Suprapubic skin (tissue), 4 donors: ENCODE results near the genes SOX5 and LMNTD1.

DNA sequence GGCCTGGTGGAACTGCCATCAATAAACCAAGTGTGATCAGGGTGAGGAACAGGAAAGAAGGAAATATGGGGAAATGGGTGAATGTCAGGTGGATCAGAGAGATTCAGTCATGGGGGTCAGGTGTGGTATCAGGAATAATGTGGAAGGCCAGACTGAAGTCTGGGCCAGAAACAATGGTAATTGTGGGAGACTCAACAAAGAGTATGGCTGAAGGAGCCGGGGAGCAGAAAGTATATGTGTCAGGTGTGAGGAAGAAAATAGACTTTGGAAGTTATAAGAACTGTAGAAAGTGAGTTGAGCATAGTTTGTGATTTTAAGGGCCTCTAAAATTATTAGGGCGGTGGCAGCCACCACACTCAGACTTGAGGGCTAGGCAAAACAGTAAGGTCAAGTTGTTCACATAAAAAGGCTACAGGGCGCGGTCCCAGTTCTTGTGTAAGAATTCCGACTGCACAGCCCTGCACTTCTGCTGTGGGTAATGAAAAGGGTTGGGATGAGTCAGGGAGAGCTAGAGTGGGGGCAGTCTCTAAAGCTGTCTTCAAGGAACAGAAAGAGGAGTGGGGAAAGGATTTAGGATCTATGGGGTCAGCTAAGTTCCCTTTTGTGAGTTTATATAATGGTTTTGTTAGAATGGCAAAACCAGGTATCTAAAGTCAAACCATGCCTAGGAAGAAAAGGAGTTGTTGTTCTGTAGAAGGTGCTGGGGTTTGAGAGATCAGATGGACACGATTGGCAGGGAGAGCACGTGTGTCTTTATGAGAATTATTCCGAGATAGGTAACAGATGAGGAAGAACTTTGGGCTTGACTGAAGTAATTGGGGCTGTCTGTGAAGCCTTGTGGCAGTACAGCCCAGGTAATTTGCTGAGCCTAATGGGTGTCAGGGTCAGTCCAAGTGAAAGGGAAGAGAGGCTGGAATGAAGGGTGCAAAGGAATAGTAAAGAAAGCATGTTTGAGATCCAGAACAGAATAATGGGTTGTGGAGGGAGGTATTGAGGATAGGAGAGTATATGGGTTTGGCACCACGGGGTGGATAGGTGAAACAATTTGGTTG is 441.6 kb downstream of the SOX5 start:
- PRO-cap = no peak
- RAMPAGE, long total RNA, 4 experiments = no peak in any of the 4 experiments

- PRO-cap = no peak
- RAMPAGE, long total RNA, 4 experiments = start-site peak on the minus strand in 1 of 4 experiments, at chr12:23949601-23950008 at its widest, 11 reads per replicate
Observed at GRCh38 chr12:23949344-23950077, at the start of gene SOX5. Gene SOX5, minus strand, starts transcription at chr12:23949670.

DNA sequence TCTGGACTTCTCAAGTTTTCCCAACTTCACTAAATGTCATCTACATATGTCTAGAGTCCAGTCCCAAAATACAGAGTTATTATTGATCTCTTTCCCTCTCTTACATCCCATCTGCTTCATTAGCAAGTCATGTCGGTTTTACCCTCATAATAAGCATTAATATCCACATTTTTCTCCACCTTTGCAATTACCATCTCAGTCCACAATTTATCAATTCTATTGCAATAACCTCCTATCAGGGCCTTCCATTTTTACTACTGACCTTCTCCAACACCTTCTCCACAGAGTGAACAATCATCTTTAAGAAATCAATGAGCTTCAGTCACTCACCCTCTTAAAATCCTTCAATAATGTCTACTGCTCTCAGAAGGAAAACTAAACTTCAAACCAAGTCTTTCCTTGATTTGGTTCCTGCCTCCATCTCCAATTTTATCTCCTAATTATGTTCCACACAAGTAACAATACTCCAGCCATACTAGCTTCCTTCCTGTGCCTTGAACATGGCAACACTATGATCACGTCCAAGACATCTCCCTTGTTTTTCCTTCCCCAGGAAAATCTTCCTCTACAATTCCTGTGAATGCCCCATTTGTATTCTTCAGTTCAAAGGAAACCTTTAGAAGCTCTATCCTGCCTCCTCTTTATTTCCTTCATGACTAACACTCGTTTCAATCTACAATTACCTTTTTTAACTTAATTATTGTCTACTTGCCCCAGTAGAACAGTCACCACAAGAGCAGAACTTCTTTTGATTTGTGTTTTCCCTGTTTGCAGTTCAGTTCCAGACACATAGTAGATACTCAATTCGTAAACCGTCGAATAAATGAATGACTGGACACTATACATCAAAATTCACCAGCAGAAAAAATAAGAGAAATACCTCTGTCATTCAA is 151.6 kb upstream of the SOX5 start:
- PRO-cap = no peak
- RAMPAGE, long total RNA, 4 experiments = no peak in any of the 4 experiments

- PRO-cap = no peak
- RAMPAGE, long total RNA, 4 experiments = no peak in any of the 4 experiments
Observed at GRCh38 chr12:24812805-24813549, 135.9 kb downstream of the BCAT1 start.

DNA sequence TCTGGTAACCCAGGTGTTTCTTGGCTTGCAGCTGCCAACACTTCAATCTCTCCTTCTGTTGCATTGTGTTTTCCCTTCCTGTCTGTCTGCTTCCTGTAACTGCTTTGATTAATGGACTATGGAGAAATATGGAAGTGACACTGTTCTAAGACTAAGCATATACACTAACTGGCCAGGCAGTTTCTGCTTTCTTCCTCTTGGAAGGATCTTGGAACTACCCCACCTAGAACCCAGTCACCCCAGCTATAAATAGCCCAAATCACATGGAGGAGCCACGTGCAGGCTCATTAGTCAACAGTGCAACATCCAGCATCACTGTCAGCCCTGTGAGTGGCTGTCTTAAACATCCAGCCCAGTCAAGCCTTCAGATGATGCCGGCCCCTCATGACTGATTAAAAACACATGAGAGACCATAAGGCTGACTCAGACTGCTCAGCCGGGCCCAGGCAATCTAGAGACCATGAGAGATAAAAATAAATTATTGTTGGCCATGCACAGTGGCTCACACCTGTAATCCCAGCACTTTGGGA is 39.2 kb downstream of the BCAT1 start:
- PRO-cap = no peak
- RAMPAGE, long total RNA, 4 experiments = no peak in any of the 4 experiments

DNA sequence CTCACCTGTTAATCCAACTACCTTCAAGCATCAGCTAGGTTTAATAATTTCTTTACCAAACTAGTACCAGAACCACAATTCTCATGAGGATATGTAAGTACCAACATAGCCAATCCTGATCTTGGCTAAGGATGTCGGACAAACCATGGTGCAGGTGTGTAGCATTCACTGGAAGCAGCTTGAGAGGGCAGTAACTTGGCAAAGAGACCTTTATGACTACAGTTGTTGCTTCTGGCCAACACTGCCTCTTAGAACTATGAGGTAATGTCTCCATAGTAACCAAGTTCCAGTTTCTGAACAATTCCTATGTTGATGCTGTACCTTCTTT is at the start of gene LMNTD1:
LMNTD1 (minus strand) TSS at position 220 of the 328 bp plus-strand sequence.
- PRO-cap = no peak
- RAMPAGE, long total RNA, 4 experiments = no peak in any of the 4 experiments

DNA sequence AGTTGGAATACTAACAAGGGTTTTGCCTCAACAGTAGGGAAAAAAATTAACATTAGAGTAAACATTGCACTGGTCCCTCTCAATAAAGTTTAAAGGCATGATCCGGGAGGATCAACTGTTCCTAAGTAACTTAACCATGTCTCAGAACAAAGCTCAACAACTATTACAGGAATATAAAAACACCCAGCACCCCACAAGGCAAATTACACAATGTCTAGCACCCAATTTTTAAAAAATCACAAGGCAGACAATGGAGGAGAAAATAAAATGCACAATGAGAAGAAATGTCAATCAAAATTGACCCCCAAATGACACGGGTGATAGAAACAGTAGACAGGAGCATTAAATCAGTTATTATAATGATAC is 201.1 kb upstream of the RASSF8 start:
- PRO-cap = no peak
- RAMPAGE, long total RNA, 4 experiments = no peak in any of the 4 experiments

DNA sequence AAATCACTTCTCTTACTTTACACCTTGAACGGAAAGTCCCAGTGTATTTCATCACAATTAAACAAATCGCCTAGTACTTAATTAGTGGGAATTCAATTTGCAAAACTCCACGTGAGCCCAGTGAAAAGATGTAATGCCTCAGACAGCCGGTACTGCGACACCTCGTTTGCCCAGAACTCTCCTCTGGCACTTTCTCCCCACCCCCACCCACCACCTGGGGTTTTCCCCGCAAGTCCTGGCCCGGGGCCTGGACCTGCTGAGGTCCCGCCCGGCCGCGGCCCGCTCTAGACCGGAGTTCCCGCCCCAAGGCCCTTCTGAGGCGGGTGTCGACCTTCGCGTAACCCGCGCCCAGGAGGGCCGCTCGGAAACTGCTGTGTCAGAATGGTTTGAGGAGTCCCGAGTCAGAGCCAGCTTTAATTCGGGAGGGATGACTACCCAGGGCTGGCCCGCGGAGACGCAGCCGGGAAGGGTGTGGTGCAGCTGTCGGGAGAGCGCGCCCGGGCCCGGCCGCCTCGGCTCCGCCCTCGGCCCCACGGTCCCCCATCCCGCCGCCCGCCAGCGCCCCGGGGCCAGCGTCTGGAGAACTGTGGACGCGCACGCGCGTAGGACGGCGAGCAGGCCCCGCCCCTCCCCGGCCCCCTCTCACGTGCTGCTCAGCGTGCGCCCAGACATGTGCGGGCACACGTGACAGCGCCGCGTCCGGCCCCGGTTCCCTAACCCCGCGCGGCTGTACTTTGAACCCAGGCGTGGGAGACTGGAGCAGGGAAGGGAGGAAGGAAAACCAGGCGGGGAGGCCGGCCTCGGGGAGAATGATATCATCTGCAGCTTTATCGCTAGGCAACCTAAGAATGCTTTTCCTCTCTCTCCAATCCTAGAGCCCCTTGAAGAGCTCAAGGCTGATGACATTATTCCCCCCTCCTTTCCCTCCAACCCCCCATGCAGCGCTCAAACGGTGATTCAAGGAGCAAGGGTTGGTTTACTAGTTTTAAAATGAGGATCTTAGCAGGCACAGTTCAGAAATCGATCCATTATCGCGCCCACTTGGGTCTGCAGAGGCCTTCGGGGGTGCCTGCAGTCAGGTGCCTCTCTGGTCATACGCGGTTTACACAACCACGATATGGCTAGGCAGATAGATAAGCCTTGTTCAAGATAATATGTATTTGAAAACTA is 10.6 kb downstream of the BHLHE41 start:
- PRO-cap = bidirectional peak, plus-strand start at position 459 of the sequence, minus-strand start at position 388 of the sequence; bidirectional peak, plus-strand start at position 743 of the sequence, minus-strand start at position 578 of the sequence; bidirectional peak, plus-strand start at position 948 of the sequence, minus-strand start at position 811 of the sequence
- RAMPAGE, long total RNA, 4 experiments = no peak in any of the 4 experiments

DNA sequence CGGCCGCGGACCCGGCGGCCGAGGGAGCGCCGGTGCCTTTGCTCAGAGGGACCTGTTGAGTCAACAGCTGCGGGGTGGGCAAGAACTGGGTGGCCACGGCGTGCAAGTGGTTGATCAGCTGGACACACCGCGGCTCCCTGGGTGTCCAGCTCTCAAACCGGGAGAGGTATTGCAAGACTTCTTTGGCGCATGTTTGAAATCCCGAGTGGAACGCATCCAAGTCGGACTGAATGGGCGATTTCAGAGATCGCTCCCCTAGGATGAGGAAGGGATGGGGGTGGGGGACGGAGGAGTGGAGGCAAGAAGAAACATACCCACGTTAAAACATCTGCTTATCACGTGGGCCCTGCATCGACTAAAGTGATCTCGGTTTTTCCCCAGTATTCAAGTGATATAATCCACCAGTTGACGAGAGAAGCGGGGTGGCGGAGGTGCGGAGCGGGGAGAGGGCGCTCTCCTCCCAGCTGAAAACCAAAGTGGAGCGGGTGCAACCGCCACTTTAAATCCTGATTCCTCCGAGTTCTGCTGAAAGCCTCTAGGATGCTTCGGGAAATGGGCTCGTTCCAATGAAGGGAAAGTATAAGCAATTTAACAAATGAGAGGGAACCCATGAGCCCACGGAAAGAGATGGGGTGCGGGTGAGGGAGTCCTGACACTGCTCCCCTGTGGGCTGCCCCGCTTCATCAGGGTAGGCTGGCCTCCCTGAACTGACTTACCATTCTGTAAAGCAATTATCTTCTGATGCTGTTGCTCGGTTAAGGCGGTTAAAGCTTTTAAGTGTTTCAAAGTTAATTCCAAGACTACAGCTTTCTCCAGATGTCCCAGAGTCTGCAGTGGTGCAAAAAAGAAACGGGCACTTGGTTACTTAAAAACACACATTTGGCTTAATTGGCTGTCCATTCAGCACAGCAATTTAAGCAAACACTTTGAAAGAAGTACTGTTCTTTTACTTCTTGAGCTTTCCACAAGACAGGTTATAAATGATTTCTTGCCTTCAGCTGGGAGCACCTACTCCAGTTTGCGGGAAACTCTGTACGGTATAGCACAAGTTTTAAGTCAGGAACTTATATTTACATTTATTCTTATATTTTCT is 1.6 kb downstream of the BHLHE41 start:
- PRO-cap = unidirectional peak, plus-strand start at position 404 of the sequence; bidirectional peak, plus-strand start at position 610 of the sequence, minus-strand start at position 478 of the sequence
- RAMPAGE, long total RNA, 4 experiments = no peak in any of the 4 experiments

GRCh38 chr12:26156626-26157006 is 31.8 kb upstream of the BHLHE41 start:
- PRO-cap = no peak
- RAMPAGE, long total RNA, 4 experiments = no peak in any of the 4 experiments

DNA sequence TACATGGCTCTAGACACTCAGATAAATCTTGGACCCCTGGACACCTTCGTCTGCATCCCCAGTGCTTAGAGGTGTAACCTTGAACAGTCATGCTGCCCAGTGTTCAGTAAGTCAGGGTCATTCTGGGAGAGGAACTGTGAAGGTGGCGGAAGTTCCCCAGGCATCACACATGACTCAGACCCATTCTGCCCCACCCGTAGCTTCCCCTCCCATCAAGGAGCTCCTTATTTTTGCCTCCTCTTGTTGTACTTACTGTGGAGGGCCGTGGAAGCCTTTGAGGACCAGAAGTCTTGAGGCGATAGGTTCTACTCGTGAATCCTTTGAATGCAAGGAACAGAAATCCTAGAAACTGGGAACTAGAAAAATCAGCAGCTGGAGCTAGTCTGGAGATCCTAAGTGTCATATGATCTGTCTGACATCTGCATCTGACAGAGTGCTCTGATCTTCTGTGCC is 18.0 kb upstream of the SSPN start:
- PRO-cap = no peak
- RAMPAGE, long total RNA, 4 experiments = no peak in any of the 4 experiments

DNA sequence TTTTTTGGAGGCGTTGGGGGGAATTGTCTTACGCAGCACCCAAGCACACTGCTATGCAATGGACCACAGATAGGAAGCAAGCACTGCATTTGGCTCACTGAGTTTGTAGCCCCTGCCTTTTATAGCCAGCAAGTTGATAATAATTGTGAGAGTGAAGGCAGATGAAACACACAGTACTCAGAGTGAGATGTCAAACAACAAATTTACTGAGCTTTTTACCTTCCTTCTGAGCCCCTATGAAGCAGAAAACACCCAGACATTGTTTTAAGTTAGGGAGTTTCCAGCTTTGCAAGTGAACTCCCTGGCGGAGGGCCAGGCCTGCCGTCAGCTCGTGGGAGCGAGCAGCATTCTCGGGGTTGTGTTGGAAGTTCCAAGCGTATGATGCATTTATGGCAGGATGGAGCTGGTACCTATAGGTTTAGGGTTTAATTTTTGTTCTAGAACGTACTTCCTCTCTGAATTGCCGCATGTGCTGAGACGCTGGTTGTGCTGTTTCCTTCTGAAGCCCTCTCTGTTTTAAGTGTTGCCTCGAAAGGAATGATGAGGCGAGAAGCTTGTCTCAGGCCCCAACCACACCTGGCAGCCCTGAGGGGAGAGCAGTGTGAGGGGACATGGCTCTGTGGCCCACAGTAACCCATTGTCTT is 76.5 kb downstream of the SSPN start:
- PRO-cap = no peak
- RAMPAGE, long total RNA, 4 experiments = no peak in any of the 4 experiments

- PRO-cap = no peak
- RAMPAGE, long total RNA, 4 experiments = no peak in any of the 4 experiments
Observed at GRCh38 chr12:26289977-26290362, 94.6 kb downstream of the SSPN start.

DNA sequence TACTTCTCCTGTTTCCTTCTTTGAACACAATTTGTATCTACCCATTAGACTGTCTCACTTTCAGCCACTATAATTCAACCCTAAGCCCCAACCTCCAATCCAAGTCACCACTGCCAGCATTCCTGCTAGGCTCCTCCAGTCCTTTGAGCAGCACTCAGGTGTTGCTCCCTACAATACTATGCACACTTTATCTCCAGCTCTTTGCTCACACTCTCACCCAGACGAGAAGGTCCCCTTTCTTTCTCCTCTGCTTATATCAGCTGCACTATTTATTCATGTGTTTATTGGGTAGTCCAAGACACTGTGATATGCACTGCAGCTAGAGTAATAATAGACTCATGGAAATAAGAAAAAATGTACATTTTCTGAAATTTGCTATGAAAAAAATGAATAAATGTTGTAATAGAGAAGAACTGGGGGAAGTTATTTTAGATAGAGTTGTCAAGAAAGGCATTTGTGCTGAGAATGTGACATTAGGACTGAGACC is 307.1 kb downstream of the ITPR2 start:
- PRO-cap = no peak
- RAMPAGE, long total RNA, 4 experiments = start-site peak on the minus strand in 1 of 4 experiments, centred at position 169 of the sequence, 7 reads per replicate

- PRO-cap = no peak
- RAMPAGE, long total RNA, 4 experiments = no peak in any of the 4 experiments
Observed at GRCh38 chr12:26821219-26821868, 11.7 kb downstream of the ITPR2 start.

DNA sequence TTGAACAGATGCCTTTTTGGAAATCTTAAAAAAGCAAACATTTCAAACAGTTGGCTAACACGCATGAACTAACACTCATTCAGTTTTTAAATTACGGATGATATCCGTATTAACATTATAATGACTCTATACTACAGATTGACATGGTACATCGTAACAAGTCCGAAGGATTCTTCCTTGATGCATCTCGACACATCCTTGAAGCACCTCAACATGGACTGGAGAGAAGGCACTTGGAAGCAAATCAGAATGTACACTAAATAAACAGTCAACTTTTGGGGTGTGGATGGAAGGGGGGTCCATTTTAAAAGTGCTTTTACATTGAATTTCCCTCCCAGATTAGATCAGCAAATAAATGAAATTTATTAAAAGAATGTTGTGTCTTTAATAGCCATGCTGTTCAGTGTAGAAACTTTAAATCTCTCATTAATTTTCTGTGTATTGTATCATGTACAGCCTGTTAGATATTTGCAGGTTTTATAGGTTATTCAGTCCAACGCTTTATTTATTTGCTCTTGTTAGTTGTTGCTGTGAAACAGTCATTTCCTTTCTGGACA is 22.2 kb downstream of the FGFR1OP2 start:
- PRO-cap = no peak
- RAMPAGE, long total RNA, 4 experiments = no peak in any of the 4 experiments

- PRO-cap = no peak
- RAMPAGE, long total RNA, 4 experiments = no peak in any of the 4 experiments
Observed at GRCh38 chr12:26975385-26975935, 37.2 kb downstream of the FGFR1OP2 start.

DNA sequence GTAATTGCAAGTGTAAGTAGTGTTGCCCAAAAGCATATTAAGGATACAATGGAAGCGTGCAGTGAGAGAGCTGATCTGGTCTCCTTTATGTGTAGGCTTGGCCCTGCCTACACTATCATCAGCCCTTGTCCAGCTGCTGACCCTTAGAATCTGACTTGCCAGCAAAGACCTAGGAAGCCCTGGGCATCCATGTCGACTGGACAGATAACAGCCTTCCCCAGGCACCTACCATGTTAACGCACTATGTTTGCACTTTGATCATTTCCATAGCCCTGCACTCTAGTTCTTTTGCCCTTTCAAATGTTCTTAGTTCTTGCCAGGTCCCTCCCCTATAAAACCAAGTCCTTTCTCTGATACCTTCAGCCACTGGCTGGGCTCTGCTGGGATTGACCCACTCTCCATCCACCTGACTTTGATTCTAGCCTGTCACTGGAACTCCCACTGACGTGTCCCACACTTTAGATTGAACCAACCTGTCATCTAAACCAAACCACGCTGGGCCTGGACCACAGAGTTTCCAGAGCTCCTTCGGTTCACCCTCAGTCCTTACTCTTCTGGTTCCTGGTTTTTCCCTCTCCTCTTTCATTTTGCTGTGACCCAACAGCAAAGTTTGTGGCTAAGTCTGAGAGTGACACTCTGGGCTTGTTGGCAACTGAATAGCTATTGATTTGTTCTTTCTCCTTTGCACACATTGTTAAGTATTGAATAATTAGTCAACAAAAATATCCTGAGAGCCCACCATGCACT is 51.9 kb upstream of the STK38L start:
- PRO-cap = no peak
- RAMPAGE, long total RNA, 4 experiments = no peak in any of the 4 experiments

DNA sequence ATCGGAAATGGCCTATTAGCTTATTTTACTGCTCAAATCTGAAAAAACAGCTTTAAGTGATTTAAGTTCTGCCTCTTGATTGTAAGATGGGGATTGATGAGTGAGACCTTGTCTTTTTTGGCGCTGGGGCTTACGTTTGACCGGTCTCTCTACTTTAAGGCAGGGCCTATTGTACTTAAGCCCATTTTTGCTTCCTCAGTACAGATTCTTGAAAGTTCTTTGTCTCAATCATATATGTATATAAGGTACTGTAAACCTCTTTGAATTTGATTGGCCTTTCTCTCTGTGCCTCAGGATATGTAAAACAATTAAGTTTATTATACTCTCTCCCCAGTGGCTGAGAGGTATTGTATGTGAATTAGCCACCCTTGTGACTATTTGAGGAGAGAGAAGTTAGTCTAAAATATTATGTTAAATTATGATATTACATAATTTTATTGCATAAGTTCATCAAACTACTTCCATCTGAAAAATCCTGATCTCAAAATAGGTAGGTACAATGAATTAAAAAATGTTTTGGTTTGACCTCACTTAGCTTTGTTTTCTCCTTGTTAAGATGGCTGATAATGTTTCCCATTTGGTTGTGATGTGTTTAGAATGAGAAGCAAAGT is 1.3 kb downstream of the STK38L start:
- PRO-cap = no peak
- RAMPAGE, long total RNA, 4 experiments = no peak in any of the 4 experiments

DNA sequence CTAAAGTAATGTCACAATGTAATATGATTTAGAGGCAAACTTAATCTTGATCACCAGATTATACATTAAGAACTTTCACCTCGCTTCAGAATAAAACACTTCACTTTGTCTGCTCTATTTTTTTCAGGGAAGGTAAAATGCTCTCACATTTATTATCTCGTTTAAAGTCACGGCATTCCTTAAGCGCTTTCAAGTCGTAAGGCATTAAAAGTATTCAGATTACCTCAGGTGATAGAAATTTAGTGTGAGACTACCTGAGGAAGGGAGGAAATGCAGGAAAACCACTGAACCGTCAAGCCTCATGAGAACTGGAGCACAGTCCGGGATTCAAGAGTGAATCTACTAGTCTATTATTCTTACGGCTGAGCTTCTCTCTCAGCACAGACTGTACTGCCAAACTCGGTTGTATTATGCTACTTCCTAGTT is 8.4 kb upstream of the PPFIBP1 start:
- PRO-cap = no peak
- RAMPAGE, long total RNA, 4 experiments = no peak in any of the 4 experiments